ENCODE measurements around a stretch of chr10.

DNA sequence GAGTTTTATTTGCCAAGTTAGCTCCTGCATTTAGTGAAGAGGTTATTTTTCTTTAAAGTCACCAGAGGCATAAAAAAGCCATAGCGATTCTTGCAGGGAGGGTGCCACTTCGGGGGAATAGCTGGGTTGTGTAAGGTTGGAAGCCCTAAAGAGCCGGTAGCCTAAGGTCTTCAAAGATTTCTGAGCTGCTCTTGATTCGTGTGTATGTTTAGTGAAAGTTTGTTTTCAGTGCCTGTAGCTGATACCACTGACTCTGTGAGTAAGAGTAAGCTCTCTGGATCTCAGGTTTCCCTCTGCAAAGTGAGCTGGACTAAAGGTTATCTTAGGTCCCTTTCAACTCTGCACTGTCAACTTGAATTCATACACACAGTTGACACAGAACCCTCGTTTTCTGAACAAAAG lies 4.4 kb downstream of the MAP3K8 start:
- PRO-cap, result no peak

DNA sequence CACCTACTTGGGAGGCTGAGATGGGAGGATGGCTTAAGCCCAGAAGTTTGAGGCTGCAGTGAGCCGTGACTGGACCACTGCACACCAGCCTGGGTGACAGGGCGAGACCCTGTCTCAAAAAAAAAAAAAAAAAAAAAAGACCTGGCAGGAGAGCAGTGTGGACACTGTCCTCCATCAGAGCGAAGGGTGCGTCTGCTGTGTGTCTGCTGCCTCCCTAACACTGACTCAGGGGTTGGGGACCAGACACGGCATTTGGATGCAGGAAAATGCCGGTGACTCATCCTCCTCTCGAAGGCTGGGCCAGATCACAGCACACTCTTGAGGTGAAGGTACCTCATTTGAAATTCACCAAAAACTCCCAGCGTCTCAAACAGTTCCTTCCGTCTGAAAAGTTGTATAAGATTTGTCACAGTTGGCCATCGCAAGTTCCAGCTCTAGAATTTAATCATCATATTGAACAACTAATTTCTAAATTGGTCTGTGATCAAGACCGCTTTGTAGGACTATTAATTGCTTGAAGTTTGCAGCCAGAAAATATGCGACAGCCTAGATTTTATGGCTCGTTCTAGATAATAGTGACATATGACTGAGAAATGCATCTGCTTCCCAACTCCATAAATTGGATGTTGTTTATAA lies 118.1 kb upstream of the LYZL2 start:
- PRO-cap, result no peak

GRCh38 chr10:30784754-30785608 lies 155.4 kb upstream of the LYZL2 start:
- PRO-cap, result no peak

DNA sequence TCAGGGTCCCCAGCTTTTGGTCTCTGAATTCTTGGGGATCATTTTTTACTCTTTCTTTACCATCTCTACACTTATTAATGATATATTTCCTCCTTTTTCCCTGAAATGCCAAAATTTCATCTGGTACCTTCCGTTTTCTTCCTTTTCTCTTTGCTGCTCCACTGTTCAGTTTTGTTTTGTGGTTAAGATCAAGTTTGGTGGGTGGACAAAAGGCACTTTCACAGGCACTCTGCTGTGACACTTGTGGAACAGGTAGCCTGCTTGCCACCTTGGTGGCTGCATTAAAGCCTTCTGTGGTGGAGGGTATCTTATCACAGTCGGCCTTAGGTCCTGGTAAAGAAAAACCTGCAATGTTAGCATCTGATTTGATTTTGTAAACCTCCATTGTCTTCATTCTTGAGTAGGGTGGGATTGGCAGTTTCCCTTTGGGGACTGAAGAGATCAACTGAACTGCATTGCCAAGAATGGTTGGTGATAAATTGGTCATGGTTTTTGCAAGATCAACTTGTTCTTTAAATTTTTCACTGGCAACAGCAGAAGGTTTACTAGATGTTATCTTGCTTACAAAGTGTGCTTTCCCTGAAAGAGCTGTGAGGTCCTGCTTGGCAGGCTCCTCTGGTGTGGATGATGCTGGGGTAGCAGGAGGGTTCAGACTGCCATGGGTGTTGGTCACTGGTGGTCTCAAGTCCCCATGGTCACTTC lies 182.4 kb downstream of the ZNF438 start:
- PRO-cap, result no peak

GRCh38 chr10:30999334-30999923 lies 32.2 kb downstream of the ZNF438 start:
- PRO-cap, result no peak

- PRO-cap, result no peak
Observed at GRCh38 chr10:31317898-31319153, 690 bp upstream of the ZEB1 start.

DNA sequence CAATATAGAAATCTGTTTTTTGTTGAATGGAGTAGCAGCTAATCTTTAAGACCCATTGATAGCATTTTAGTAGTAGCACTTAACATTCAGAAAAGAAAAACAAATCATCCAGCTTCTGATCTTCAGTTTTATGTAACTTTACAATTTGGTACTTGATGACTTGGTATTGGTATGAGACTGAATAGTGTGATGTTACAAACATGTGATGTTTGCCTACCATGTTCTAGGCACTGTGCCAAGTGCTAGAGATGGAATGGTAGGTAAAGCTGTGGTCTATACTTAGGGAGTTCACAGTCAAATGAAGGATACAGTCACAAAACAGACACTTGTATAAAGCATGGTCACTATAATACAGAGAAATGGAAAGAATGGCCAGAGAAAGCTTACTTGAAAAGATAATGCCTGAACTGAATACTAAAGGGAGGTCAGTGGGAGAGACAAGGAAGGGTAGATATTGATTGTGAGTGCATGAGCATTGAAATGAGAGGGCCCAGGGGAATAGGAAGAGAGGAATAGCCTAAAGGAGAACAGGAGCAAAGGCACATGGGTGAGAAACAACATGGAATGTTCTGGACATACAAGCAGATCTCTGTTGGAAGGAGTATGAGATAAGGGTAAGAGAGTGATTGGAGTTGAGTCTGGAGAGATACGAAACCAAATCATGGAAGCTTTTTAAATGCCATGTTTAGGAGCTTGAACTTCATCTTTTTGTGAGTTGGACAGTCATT lies 21.5 kb downstream of the ZEB1 start:
- PRO-cap, result no peak

DNA sequence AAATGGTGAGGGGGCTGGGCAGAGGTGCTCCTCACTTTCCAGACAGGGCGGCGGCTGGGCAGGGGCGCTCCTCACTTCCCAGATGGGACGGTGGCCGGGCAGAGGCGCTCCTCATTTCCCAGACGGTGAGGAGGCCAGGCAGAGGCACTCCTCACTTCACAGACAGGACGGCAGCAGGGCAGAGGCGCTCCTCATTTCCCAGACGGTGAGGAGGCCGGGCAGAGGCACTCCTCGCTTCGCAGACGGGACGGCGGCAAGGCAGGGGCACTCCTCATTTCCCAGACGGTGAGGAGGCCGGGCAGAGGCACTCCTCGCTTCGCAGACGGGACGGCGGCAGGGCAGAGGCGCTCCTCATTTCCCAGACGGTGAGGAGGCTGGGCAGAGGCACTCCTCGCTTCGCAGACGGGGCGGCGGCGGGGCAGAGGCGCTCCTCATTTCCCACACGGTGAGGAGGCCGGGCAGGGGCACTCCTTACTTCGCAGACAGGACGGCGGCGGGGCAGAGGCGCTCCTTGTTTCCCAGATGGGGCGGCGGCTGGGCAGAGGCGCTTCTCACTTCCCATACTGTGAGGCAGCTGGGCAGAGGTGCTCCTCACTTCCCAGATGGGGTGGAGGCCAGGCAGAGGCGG lies 42.7 kb downstream of the ZEB1 start:
- PRO-cap, result no peak

GRCh38 chr10:31395684-31396221 lies 76.7 kb downstream of the ZEB1 start:
- PRO-cap, result no peak

- PRO-cap, result no peak
Observed at GRCh38 chr10:31526621-31527286, 207.7 kb downstream of the ZEB1 start.

GRCh38 chr10:31678013-31678584 lies 250.5 kb downstream of the ARHGAP12 start:
- PRO-cap, result no peak

DNA sequence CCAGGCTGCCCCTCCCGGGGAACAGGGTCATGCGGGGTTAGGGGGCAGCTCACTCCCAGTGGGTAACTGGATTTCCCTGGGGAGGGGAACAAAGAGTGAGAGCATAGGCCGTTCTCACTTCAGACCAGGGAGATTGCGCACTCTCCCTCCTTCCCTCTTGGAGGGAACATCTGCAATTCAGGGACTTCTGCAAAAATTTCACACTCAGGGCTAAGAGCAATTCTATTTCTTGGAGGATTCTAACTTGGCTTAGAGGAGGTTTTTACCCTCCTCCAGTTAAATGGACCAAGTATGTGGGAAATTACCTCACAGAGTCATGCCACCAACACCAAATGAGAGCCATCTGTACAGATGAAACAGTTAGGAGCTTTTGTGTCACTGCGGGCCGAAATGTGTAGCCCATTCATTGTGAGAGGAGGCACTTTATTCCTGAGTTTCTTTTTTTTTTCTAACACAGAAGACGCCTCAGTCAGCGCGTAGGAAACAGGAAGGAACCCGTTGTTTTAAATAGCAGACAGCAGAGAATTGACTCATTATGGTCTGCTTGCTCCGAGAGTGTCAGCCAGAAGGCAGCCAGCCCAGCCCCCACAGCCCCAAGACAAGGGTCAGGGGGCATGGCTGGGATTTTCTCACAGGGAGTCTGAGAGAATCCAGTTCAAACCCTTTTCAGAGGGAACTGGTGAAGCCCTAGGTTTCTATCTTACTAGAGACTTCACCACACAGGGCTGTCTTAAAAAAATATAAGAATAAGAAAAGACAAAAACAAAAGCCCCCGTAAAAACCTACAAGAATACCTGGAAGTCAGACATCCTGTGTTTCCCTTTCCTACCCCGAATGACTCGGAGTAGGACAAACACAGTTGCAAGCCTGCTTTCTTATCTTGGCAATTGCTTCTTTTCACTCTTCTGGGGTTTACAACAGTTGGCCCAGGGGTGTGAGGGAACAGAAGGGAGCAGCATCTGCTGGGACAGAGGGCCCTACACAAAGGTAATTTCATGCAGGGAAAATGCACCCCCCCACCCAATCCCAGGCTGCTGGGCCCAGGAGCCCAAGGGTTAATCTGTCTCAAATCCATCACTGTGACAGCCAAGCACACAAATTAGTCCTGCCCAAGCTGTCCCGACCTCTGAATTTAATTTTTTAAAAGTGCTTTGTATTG lies 220.9 kb downstream of the ARHGAP12 start:
- PRO-cap, result no peak

GRCh38 chr10:32032613-32033538 lies 23.3 kb downstream of the KIF5B start:
- PRO-cap, result no peak

DNA sequence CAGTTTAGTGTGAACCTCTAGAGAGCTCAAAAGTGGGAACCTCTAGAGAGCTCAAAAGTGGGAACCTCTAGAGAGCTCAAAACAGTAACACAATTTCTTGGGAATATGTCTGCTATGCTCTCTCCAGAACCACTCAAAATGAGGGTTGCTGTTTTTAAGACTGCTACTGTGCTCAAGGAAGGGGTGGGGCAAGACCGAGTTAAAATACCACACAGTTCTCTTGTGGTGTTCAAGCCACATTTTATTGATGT lies 13.3 kb downstream of the CCDC7 start:
- PRO-cap, result no peak

GRCh38 chr10:32961332-32962528 lies 3.7 kb upstream of the ITGB1 start:
- PRO-cap, result no peak

GRCh38 chr10:32985517-32986005 lies 27.5 kb upstream of the ITGB1 start:
- PRO-cap, result no peak

DNA sequence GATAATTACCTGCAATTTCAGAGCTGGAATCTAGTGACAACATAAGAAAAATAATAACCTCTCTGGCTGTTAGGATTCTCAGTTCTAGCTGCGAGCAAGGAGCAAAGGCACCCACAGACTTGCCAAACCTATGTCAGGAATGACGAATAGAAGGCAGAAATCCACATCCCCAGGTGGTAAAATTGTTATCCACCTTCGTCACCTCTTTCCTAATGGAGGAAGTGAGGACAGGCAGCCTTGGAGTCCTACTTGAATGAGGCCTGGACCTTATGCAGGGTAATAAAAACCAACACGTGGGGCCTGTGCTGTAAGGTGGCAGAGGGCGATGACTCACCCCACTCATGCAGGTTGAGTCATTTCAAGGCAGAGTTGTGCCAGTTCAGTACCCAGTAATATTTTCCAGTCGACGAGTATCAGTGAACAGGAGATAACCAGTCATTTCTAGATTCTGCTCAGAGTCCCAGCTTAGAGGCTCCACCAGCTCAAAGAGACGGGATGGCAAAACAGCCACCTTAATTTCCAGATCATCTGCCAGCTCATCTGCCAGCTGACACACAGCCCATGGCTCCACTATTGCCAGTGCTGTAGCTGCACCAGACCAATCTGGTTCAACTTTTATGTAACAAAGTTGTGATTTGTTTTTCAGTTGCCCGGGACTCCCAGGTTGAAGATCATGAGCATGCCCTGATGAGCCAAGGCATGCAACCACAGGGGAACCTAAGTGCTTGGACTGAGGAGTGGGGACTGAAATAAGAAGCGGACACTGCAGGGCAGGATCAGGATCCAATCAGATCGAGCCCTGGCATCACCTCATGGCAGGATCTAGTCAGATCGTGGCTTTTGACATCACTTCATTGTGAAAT lies 176.1 kb upstream of the ITGB1 start:
- PRO-cap, result no peak

- PRO-cap, result no peak
Observed at GRCh38 chr10:33155666-33156211, 178.7 kb downstream of the NRP1 start.

DNA sequence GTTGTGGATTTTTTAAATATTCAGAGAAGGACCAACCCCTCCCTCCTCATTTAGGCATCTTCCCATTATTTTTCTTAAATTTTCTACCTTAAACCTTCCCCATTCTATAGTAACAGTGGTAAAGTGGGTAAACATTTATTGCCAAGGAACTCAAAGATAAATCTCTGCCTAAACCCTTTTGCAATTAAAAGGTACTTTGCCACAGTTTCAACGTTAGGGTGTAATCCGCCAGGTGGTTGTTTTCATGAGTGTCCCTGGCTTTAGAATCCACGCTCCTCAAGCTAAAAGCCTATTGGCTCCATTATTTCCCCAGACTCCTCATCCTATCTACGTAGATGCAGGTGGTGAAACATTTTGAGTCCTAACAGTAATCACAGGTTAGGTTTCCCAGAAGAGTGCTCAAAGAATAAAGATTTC lies 60.5 kb downstream of the NRP1 start:
- PRO-cap, result no peak

DNA sequence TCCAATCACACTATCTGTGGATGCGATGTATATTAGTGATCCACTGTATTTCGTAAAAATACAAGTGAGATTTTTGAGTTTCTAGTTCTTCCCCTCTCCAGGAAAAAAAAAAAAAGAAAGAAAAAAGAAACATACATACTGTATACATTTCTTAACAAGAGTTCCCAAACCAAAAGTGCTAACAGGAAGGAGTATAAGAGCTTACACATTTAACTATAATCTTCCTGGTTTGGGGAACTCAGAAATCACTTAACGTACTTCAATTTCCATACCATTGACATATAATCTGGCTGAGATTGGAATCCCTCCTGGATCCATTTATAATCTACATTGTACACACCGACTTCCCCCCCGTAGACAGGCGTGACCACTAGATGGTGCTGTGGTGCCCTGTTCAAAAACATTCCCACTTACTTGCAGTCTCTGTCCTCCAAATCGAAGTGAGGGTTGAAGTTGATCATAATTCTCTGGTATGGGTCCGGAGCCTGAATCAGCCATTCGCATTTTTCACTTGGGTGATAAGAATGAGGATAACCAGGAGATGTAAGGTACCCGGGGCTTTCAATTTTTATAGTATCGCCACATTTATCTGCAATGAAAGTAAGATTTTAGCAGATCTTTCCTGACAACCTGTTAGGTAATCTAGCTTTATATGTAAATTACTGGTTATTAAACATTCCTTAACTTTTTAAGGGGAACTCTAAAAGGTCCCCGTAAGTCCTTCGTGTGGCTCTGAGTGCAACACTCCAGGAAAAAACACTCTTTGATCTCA lies 4.0 kb downstream of the NRP1 start:
- PRO-cap, result no peak

Data from mesothelial cell of epicardium (in vitro differentiated cells).